CMK (cell line): ENCODE results near the genes MYO3B and GAD1.

DNA sequence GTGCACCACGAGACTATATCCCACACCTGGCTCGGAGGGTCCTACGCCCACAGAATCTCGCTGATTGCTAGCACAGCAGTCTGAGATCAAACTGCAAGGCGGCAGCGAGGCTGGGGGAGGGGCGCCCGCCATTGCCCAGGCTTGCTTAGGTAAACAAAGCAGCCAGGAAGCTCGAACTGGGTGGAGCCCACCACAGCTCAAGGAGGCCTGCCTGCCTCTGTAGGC lies 16.7 kb downstream of the CSRNP3 start:
- RRBS, result no CpG with 5 or more reads among the region's 9 CpGs

DNA sequence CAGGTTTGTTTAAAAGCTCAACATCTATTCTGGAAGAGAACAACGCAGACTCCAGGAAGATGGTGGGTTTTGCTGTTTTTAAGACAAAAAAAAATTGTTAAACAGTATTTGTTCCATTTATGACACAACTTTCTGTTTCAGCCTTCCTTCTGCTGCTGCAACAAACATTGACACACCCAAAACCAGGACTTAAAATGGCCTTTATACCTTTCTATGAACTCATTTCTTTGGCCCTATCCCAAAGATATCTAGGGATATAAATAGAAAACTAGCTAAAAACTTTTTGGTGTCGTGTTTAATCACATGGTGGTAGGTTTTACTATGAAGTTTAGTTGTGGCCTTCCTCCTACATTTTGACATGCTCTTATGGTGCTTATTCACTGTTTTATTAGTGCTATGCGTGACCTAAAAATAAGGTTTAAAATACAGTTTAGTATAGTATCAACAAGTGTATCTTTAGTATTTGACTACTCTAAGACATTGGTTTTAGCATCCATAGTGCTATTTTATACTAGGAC lies 1.0 kb upstream of the GALNT3 start:
- RRBS, result no CpG with 5 or more reads among the region's 3 CpGs

- RRBS, result no CpG with 5 or more reads among the region's 3 CpGs
These were observed 67.2 kb downstream of the TTC21B start for GRCh38 chr2:165886373-165886815.

DNA sequence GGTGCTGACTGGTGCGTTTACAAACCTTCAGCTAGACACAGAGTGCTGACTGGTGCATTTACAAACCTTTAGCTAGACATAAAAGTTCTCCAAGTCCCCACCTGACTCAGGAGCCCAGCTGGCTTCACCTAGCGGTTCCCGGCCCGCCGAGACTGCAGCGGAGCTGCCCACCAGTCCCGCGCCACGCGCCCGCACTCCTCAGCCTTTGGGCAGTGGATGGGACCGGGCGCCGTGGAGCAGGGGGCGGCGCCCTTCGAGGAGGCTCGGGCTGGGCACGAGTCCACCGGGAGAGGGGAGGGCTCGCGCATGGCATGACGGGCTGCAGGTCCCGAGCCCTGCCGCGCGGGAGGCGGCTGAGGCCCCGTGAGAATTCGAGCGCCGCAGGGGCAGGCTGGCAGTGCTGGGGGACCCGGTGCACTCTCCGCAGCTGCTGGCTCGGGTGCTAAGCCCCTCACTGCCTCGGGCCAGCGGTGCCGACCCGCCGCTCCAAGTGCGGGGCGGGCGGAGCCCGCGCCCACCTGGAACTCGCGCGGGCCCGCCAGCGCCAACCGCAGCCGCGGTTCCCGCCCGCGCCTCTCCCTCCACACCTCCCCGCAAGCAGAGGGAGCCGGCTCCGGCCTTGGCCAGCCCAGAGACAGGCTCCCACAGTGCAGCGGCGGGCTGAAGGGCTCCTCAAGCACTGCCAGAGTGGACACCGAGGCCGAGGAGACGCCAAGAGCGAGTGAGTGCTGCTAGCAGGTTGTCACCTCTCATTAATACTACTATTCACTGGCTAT lies 3.5 kb upstream of the TTC21B start:
- RRBS, result 94% methylated on average over 8 of the region's 65 CpGs

GRCh38 chr2:167509529-167510227 lies 216.9 kb downstream of the B3GALT1 start:
- RRBS, result no CpG with 5 or more reads among the region's 6 CpGs

GRCh38 chr2:168545132-168546317 lies 89.5 kb downstream of the CERS6 start:
- RRBS, result no CpG with 5 or more reads among the region's 6 CpGs

- RRBS, result no CpG with 5 or more reads among the region's 3 CpGs
These were observed 29.8 kb upstream of the NOSTRIN start for GRCh38 chr2:168772314-168773281.

GRCh38 chr2:168802903-168803764 lies 697 bp downstream of the NOSTRIN start:
- RRBS, result no CpG with 5 or more reads among the region's 5 CpGs

DNA sequence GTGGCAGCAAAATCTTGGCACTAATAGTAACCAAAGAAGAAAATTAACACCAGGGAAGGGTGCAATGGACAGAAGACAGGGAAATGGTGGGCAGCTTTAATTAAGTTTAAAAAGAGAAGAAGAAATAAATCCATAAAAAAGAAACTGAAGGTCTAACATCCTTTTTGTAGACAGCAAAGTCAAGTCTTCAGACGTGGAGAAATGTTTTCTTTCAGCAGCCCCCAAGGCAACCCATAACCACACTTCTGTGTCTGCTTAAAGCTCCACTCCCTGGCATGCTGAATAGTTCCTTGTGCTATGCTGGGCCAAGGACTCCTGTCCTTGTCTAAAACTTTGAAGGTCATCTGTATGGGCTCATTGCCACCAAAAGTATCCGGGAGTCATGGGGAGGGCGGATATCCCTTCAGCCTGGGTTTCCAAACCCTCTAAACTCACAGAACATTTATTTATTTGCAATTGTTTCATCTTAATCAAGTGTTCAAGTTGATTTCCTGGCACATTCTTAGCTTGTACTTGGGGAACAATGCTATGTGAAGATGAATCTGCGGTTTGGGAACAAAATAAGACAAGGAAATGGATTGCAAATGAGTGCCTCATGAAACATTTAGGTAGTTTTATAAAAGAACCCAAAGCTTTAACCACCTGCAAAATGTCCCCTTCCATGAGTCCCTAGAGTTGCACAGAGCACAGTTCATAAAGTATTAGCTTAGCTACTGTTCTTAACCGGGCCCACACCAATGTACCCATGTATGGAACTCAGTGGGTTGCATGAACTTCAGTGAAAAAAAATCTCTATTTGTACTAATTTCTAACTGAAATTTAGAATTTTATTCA lies 1.8 kb downstream of the NOSTRIN start:
- RRBS, result no CpG with 5 or more reads among the region's 5 CpGs

DNA sequence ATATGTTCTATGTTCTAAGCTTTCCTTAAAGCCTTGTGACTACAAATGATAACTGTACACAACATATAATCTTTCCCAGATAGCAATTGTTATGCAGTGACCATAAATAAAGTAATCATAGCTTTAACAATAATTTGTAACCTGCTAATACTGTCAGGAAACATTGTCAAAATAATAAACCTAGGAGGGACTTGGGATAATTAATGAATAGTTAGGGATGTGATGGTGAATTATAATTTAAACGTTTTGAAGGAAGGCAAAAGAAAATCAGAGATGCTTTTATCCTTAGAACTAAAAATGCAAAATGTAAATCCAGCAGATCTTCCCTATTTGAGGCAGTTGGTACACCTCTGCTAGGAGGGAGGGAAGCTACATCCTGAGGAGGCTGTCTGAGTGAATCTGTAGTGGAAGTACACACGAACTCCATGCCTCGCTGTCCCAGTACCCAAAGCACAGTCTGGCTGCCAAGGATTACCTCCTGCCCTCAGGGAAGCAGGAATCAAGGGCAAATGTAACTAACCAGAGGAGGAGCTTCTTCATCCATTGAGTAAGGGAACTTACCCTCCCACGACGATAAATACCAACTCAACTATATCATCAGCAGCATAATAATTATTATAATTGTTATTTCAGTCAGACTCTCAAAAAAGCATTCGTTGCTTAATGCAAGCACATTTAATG lies 1.9 kb downstream of the DHRS9 start:
- RRBS, result no CpG with 5 or more reads among the region's 6 CpGs

DNA sequence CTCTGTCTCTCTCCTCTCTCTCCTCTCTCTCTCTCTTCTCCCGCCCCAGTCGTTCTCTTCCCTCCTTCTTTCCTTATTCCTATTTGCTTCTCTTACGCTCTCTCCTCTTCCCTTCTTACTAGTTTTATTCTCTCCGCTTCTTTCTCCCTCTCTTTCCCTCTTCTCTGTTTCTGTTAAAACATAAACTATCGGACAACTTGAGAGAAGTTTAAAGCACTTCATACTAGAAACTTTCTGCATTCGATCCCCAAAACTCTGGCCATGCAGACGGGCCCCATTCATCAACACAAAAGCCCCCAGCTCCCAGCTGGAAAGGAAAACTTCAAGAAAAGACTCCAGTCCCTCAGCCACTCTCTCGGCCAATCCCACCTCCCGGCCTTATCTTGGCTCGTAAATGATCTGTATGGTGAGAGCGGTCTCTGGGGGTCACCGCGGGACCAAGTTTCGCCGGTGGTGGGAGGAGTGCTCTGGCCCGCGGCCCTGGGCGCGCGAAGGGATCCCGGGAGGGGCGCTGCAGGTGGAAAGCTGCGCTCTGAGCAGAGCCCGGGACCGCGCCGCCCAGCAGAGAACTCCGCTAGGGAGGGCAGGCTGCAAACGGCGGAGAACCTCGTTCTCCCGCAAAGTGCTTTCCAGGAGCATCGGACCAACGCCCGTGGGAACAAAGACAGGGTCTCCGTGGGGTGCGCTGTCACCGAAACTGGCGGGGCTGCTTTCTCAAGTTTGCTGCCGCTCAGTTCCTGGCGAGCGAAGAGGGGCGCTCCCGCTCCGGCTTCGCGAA lies 753 bp downstream of the LRP2 start:
- RRBS, result 3% methylated on average over 15 of the region's 47 CpGs

DNA sequence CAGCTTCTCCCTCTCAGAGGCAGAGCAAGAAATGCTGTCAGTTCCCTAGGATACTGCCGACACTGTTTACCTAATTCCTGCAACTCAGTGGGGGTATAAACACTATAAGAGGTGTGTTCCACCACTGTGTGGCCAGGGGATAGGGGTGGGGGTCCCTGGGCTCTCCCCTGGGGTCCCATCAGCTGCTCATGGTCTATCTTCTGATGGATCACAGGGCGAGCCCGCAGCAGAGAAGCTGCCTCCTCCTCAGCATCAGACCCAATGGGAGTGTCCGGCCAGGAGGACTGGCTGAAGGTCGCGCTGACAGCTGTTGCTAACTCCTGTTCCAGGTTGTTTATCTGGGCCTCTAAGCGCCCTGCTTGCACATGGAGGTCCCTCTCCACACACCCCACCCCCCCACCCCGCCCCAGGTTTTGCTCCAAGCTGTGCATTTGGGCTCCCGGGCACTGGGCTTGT lies 17.2 kb upstream of the KLHL23 start:
- RRBS, result 100% methylated on average over 1 of the region's 9 CpGs

DNA sequence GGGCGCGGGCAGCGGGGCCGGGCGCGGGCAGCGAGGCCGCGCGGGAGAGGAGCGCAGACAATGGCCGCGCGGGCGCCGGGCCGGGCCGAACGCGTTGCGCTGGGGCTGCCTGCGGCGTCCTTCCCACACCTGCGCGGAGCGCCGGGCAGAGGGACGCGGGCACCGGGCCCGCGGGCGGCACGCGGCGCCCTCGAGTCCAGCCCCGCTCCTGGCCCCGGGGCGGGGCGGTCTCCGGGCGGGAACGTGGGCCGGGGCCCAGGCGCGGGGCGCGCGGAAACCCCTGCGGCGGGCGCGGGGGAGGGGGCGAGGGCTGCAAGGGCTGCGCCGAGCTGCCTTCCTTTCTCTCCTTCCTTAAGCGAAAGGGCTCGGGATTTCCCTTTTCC lies 522 bp downstream of the KLHL23 start:
- RRBS, result 1% methylated on average over 34 of the region's 59 CpGs

DNA sequence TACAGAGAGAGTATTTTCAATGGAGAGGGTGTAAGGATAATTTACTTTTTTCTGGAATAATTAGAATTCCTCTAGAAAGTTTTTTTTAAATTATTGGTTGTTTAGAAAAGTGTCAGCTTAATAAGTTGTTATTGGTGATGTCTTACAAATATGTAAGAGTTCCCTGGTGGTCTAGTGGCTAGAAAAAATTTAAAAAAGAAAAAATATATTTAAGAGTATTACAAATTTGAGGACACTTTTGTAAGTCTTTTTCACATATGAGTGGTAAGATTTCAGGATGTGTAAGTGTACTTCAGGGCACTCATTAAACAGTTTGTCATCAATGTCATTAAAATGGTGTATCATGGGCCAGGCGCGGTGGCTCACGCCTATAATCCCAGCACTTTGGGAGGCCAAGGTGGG lies 14.7 kb upstream of the SSB start:
- RRBS, result no CpG with 5 or more reads among the region's 3 CpGs

GRCh38 chr2:169805453-169805812 lies 6.8 kb downstream of the SSB start:
- RRBS, result no CpG with 5 or more reads among the region's 3 CpGs

DNA sequence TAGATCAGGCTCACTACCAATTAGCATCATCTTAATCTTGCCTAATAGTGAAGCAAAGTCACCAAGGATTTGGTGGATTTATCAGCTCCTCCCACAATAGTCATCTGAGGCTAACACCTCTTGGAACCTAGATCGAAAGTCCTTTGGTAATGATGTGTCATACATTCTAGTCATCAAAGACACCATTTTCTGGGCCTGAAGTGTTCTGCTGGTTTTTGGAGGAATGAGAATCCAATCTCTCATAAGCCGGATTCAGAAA lies at the start of gene MYO3B:
Gene MYO3B (plus strand): TSS at position 130 of the 259 bp plus-strand sequence.
- RRBS, result no CpG with 5 or more reads among the region's 2 CpGs

GRCh38 chr2:170816423-170817339 lies at the start of gene GAD1:
Gene GAD1, plus strand, starts transcription at chr2:170816887.
- RRBS, result 1% methylated on average over 15 of the region's 69 CpGs

GRCh38 chr2:171083661-171084423 lies 76.9 kb downstream of the TLK1 start:
- RRBS, result no CpG with 5 or more reads among the region's 5 CpGs

GRCh38 chr2:171524006-171524454 lies 1.8 kb downstream of the CYBRD1 start:
- RRBS, result no CpG with 5 or more reads among the region's 7 CpGs